GM06990 (cell line): ENCODE measurements around a stretch of chr2.

DNA sequence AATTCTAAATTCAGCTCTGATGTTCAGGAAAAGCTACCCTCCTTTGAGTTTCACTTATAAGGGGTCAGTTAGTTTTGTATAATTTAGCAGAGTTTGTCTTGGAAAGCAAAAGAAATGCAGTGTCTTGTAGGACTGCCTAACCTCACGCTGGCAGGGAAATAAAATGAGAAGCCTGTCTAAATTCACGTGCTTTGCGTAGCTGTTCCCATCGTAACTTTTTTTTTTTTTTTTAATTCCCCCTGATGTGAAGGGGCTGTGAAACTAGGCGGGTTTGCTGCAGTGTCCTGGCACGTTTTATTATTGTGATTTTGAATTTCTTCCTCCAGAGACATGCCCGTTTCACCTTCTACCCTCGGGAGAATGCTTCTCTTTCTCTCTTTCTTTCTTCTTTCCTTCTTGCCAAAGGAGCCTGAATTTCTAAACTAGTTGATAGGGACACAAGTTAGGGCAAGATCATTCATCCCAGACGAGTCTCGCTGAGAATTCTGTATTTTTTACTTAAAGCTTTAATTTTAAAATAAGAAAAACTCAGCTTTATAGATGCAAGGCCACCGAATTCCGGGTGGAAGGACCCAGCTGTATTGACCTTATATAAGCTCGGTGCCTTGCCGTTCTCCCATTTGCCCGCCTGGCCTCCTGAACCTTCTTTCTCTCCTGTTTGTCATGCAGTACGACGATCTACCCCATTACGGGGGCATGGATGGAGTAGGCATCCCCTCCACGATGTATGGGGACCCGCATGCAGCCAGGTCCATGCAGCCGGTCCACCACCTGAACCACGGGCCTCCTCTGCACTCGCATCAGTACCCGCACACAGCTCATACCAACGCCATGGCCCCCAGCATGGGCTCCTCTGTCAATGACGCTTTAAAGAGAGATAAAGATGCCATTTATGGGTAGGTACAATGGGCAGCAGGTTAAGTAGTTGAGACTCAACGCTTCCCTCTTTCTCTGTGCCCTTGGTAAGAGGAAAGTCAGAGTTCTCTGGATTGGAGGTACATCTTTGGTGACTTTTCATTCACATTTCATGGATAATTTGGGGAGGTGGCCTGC, 2.5 kb downstream of the MEIS1 start:
- RRBS: no CpG with 5 or more reads among the region's 27 CpGs

DNA sequence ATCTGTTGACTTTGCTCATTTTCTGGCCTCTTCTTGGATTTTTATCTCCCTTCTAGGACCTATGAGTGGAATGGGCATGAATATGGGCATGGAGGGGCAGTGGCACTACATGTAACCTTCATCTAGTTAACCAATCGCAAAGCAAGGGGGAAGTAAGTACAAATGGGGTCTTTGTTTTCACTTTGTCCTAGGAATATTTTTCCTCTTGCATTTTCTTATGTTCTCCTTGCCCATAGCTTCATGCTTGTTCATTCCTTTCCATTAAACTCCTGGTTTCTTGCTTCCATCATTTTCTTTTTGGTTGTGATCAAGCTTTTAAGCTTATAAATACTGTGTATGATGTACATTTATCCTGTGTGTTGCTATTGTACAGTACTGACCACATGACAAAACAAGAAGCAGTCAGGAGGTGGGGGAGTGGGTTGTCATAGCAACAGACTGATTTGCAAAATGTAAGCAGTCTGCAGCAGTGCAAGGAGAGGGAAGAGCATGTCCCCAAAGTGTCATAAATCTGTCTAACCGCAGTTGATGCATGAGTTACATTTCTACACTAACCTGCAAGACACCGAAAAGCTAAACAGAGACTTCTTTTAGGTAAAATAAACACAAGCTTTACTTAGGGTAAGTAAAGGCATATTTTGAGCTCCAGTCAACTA, 134.2 kb downstream of the MEIS1 start:
- RRBS: no CpG with 5 or more reads among the region's 3 CpGs

GRCh38 chr2:66578059-66579163, 143.5 kb downstream of the MEIS1 start:
- RRBS: no CpG with 5 or more reads among the region's 37 CpGs

DNA sequence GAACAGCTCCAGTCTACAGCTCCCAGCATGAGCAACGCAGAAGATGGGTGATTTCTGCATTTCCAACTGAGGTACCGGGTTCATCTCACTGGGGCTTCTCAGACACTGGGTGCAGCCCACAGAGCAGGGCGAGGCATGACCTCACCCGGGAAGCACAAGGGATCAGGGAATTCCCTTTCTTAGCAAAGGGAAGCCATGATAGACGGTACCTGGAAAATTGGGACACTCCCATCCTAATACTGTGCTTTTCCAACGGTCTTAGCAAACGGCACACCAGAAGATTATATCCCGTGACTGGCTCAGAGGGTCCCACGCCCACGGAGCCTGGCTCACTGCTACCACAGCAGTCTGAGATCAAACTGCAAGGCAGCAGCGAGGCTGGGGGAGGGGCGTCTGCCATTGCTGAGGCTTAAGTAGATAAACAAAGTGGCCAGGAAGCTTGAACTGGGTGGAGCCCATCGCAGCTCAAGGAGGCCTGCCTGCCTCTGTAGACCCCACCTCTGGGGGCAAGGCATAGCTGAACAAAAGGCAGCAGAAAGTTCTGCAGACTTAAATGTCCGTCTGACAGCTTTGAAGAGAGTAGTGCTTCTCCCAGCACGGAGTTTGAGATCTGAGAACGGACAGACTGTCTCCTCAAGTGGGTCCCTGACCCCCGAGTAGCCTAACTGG, 1.1 kb upstream of the C1D start:
- RRBS: no CpG with 5 or more reads among the region's 17 CpGs

DNA sequence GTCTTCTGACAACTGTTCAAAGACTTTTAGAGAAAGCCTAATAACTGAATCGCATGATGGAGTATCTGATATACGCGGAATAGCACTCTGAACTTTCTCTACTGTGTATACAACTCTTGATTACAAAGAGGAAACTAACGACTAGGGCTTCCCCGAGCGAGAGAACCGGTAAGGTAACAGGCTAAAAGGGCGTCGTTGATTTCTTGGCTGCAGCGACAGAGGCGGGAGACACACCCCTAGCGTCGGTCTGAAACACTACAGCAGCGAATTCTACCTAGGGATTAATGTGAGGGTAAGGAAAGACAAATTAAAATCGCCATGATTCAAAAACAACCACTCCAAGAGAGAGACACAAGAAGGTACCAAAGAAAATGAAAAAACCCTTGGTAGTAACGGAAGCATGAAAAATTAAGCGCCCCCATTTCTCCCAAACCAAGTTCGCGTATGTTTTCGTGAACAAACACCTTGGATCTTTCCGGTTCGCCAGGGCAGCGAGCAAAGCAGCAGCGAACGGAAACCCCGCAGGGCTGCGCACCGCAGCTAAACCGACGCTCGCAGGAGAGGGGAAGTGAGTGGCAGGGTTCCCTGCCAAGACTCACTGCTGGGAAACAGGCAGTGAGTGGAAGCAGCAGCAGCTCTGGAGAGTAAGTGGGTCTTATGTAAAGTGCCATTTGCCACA, 1.2 kb downstream of the PPP3R1 start:
- RRBS: no CpG with 5 or more reads among the region's 31 CpGs

GRCh38 chr2:68391139-68391620, 26.1 kb downstream of the PLEK start:
- RRBS: no CpG with 5 or more reads among the region's 2 CpGs

GRCh38 chr2:68426724-68427684, 40.1 kb downstream of the FBXO48 start:
- RRBS: no CpG with 5 or more reads among the region's 10 CpGs

DNA sequence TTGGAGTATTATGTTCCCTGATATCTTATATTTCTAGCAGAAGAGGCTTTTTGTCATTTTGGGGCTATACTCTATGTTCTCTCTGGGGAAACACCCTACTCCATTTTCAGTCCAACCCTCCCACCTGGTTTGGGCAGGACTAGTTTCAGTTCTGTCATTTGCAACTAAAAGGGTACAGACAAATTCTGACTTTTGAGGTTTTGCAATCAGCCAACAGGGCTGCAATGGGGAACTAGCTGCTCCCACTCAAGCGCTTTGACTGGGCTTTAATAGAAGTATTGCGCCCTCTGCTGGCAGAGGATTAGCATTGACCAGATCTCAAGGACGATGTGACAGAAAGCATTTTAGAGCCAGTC, 25.5 kb downstream of the FBXO48 start:
- RRBS: no CpG with 5 or more reads among the region's 3 CpGs

DNA sequence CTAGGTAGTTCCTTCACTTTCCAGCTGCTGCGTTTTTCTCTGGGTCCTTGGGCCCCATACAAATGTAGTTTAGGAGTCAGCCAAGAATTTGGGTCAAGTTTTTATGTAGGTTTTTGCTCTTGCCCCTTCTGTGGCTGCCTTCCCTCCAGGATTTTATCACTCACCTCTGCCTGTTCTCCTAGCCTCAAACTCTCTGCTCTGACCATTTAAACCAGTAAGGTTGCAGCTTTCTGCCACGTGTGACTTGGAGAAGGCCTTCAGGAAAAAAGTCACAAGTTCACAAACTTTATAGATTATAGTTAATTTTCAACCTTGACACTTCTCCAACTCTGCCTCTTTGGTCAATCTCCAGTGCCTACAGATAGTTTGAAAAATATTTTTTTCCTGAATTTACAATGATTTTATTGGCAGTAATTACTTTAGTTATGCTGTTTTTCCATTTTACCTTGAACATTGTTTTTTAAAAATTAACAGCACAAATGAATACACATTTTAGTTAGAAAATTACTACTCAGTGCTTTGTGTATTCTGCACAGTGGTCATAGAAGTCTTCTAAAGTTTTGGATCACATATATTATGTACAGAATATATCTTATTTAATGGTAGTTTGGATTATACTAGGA, 47.2 kb downstream of the APLF start:
- RRBS: no CpG with 5 or more reads among the region's 2 CpGs

DNA sequence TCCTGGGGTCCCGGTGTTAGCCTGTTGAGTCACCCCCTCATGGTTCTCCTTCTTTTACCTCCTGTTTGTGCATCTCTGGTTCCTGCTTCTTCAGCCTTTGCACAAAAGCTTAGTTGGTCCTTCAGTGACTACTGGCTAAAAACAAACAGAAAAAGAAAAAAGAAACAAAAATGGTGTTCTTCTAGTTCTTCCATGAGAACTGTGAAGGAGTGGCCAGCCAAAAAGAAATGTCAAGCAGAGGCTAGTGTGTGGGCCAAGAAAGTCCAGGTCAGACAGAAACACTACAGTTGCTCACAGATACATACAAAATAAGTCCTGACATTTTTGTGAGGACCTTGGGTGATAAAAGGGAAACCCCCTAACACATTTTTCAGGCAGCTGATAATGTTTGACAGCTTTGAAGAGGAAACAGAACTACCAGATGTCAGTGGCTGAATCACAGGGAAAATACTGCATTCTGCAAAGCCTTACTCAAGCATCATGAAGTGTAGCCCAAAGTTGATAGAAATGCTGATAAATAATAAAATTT, 28.0 kb downstream of the ARHGAP25 start:
- RRBS: no CpG with 5 or more reads among the region's 1 CpG

GRCh38 chr2:69082474-69083107, 69.6 kb downstream of the ANTXR1 start:
- RRBS: no CpG with 5 or more reads among the region's 11 CpGs

DNA sequence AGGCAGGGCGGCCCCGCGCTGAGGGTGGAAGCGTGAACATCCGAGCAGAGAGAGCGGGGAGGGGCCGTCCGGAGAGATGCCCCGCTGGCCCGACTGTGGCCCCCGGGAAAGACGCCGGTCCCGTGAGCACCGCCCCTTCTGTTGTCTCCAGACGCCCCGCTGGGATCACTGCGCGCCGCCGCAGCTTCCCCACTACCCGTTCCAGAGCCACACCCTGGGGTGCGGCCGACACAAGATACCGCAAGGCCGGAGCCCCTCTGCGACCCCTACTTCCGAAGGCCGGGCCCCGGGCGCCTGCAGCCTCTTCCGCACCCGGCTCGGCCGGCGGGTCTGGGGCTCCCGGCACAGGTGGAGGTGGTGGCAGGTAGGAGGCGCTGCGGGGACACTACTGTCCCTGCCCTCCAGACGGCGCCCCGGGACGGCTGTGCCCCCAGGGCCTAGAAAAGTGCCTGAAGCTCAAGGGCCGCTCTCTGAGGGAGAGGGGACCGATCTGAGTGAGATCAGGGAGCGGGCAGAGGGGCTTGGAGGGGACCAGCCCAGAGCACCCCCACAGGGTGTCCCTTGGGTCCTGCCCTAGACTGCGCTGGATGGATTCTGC, 80.2 kb downstream of the GFPT1 start:
- RRBS: 7% methylated on average over 12 of the region's 47 CpGs

- RRBS: no CpG with 5 or more reads among the region's 1 CpG
These were observed 61.5 kb downstream of the GFPT1 start for GRCh38 chr2:69325306-69326110.

GRCh38 chr2:69341929-69342422, 45.1 kb downstream of the GFPT1 start:
- RRBS: no CpG with 5 or more reads among the region's 3 CpGs

- RRBS: no CpG with 5 or more reads among the region's 11 CpGs
These were observed 662 bp upstream of the GFPT1 start for GRCh38 chr2:69387706-69388071.

GRCh38 chr2:69415013-69415491, 22.2 kb downstream of the NFU1 start:
- RRBS: no CpG with 5 or more reads among the region's 3 CpGs

DNA sequence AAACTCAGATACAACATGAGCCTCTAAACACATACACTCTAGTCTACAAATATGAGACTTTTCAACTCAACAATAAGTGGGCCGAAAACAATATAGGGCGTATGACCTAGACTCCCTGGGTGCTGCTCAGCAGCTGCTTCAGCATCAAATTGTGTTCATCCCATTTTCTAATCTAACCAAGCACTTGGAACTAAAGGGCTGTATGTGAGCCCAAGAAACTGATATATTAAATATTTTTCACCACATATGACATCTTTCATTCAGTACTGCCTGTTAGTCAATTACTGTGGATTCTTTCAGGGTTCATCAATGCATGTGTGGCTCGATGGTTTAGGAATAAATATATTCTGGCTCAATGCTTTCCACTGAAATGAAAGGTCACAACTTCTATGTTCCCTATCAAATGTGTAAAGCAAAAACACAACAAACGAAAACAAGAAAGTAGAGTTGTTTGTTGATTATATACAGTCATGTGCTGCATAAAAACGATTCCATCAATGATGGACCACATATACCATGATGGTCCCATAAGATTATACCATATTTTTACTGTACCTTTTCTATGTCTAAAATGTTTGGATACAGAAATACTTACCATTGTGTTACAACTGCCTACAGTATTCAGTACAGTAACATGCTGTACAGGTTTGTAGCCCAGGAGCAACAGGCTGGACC, 23.5 kb upstream of the NFU1 start:
- RRBS: no CpG with 5 or more reads among the region's 5 CpGs

GRCh38 chr2:69570128-69570863, 73.2 kb downstream of the AAK1 start:
- RRBS: no CpG with 5 or more reads among the region's 2 CpGs

DNA sequence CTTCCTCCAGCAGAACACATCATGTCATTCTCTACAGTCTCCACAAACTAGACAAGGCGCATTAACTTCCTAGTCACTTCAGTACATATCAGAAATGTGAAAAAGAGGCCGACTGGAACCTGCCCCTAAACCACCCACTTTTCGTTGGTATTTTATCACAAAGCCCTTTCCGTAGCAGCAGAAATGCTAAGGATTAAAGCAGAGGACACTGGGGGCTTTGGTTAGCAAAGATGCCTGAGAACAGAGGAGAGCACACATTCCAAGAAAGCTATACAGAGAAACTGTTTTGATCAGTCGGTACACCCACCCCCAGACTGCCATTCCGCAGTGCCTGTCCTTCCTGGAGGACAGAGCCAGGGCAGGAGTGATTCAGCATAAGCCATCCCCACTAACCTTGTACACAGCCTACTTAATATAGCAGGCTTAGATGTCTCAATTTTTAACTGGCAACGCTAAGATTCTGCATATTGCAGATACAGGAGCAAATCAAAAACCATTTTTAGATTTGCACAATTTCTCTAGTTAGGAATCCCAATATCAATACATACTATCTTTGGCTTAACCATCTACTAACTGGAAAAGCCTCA, 53.3 kb downstream of the AAK1 start:
- RRBS: no CpG with 5 or more reads among the region's 7 CpGs

GRCh38 chr2:69642032-69642603, 1.4 kb downstream of the AAK1 start:
- RRBS: no CpG with 5 or more reads among the region's 8 CpGs